Suprapubic skin (tissue), 4 donors: ENCODE measurements around the gene SNRK.

DNA sequence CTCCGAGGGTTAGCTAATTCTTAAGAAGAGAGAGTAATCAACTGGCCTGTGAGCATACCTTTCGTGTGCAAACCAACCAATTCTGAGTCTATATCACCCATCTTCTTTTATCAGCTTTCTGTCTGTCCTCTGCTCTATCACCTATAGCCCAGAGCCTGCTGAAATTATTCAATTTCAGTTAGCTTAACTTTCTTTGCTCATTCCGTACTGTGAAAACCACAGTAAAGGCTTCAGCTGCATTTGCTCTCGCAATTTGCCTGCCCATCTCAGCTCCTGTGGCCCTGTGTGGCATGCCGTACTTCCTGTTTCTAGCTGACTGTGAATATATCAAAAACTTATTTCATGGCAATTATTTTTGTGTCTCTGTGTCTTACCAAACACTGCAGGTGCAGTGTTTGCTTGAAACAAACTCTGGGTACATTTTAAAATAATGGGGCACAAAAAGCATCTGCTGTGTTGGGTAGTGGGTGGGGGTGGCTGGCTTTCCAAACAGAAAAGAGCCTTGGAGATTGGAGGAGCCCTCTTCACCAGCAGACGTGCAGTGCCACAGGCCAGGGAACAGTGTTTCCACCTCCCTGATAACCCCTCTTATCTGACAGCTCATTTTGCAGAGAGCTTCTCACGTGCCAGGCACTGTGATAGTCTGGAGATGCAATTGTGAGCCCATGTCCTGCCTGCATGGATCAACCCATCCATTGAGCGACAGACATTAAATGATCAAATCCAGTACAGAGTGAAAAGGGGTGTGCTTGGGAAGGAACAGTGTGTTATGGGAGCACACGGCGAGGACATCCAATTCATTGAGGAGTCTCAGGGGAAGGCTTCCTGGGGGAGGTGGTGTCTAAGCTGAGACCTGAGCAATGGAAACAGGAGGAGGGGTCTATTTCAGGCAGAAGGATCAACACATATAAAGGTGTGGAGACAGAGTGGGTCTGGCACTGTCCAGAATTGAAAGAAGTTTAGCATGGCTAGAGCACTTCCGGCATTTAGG lies 45.3 kb downstream of the GASK1A start:
- PRO-cap: no peak
- RAMPAGE, long total RNA, 4 experiments: no peak in any of the 4 experiments

DNA sequence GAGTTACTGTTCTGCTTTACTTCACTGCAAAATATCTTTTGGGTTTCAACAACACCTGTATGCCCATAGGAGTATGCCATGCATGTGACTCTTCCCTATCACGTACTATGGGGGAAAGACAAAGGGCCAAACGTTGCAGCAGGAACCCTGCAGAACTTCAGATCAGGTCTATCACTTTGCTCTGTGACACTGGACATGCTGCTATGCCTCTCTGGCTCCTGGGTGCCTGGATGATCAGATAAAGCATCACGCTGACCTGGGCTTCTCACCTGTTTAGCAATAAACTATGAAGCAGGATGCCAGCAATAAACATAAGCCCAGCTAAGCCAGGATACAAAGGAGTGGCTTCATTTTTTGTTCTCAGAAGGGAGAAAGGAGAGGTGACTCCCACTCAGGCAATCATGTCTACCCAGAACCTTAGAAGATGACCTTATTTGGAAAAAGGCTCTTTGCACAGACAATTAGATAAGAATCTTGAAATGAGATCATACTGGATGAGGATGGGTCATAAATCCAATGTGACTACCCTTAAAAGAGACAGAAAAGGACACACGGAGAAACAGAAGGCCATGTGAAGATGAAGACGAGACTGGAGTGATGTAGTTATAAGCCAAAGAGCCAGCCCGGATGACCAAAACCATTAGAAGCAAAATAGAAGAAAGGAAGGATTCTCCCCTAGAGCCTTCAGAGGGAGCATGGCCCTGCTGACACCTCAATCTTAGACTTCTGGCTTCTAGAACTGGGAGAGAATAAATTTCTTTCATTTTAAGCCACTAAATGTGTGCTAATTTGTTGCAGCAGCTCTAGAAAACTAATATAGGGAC lies 19.2 kb downstream of the POMGNT2 start:
- PRO-cap: no peak
- RAMPAGE, long total RNA, 4 experiments: no peak in any of the 4 experiments

GRCh38 chr3:43181178-43181863 lies 75.4 kb upstream of the POMGNT2 start:
- PRO-cap: no peak
- RAMPAGE, long total RNA, 4 experiments: no peak in any of the 4 experiments

- PRO-cap: no peak
- RAMPAGE, long total RNA, 4 experiments: no peak in any of the 4 experiments
Observed at GRCh38 chr3:43190397-43191319, 84.8 kb upstream of the POMGNT2 start.

- PRO-cap: bidirectional peak, plus-strand start at chr3:43286615, minus-strand start at chr3:43286478
- RAMPAGE, long total RNA, 4 experiments: start-site peak on the plus strand in 4 of 4 experiments, at chr3:43286552-43286633 at its widest, 353 to 1,871 reads per replicate
Observed at GRCh38 chr3:43285925-43286702, at the start of gene SNRK. Gene SNRK (plus strand): TSS chr3:43286540.

DNA sequence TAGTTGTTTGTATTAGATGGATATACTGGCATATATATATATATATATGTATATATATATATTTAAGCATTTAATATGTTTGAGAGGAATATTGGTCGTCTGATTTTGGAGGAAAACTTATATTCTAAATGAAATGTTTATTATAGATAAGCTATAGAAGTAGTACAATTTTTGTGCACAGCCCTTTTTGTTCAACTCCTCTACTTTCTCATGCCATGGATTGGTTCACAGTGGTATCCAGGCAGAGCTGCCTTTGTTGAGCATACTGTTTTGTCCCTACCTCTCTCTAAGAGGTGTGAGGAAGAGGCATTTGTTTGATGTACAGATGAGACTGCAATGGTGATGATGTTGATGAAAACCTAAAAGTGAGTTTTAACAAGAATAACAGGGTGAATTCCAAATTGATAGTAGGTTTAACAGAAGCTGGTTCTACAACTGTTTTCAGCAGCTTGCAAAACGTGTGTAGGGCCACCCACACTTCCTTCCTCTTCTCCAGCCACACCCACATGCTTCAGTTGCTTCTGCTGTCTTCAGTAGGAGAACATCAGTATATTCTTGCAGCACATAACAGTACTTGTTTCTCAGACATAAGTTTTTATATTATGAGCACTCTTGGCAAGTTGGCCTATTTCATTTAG lies 10.2 kb downstream of the SNRK start:
- PRO-cap: no peak
- RAMPAGE, long total RNA, 4 experiments: no peak in any of the 4 experiments

- PRO-cap: no peak
- RAMPAGE, long total RNA, 4 experiments: no peak in any of the 4 experiments
Observed at GRCh38 chr3:43418329-43419181, 132.2 kb downstream of the SNRK start.

GRCh38 chr3:43773213-43773665 lies 82.5 kb downstream of the ABHD5 start:
- PRO-cap: no peak
- RAMPAGE, long total RNA, 4 experiments: no peak in any of the 4 experiments

GRCh38 chr3:43996615-43997454 lies 244.9 kb upstream of the TOPAZ1 start:
- PRO-cap: no peak
- RAMPAGE, long total RNA, 4 experiments: no peak in any of the 4 experiments

DNA sequence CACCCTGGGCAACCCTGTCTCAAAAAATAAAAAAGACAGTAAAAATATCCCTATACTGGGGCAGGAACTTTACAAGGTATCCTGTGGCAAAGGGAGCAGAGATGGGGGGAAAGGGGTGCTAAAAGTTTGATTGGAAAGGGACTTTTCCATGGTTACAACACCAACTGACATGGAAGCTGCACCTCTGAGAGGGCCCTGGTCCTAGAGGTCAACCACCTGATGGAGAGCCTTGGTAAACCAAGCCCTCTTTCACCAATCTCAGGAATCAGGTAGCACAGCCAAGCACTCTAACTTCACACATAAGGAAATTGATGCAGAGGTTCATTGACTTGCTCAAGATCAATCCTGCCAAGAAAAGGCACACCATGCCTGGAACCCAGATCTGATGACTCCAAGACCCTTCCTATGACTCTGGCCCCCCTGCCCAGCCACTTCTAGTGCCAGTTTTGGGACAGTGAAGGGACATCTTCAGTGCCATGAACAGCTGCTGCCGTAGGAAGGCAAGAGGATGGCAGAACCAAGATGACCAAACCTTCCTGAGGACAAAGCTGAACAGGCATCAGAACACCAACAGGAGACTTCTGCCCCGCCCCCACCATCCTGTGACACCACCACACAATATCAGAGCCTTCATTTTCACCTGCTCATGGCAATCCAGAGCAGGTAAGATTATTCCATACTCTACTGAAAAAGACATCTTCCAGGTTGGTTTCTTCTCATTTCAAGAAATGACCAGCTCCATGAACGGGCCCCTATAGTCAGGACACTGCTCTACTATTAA lies 33.2 kb downstream of the ZNF445 start:
- PRO-cap: no peak
- RAMPAGE, long total RNA, 4 experiments: start-site peak on the minus strand in 1 of 4 experiments, centred at position 378 of the sequence, 5 reads per replicate

DNA sequence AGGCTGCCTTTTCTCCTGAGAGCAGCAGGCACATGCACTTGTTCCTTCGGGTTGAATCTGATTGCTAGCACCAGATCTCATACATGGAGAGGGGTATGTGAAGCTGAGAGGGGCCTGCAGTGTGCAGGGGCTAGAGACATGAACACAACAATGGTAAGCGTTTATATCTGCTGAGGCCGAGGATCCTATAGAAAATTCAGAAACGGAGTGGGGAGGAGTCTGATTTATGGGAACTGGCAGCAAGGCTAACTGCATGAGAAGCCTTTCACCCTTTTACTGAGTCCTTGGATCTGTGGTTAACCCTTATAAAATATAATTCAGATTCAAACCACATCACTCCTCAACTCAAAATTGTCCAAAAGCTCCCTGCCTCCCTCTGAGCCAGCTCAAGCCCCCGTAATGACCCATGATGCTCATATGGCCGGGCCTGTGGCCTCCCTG lies 32.4 kb downstream of the ZNF445 start:
- PRO-cap: no peak
- RAMPAGE, long total RNA, 4 experiments: no peak in any of the 4 experiments

DNA sequence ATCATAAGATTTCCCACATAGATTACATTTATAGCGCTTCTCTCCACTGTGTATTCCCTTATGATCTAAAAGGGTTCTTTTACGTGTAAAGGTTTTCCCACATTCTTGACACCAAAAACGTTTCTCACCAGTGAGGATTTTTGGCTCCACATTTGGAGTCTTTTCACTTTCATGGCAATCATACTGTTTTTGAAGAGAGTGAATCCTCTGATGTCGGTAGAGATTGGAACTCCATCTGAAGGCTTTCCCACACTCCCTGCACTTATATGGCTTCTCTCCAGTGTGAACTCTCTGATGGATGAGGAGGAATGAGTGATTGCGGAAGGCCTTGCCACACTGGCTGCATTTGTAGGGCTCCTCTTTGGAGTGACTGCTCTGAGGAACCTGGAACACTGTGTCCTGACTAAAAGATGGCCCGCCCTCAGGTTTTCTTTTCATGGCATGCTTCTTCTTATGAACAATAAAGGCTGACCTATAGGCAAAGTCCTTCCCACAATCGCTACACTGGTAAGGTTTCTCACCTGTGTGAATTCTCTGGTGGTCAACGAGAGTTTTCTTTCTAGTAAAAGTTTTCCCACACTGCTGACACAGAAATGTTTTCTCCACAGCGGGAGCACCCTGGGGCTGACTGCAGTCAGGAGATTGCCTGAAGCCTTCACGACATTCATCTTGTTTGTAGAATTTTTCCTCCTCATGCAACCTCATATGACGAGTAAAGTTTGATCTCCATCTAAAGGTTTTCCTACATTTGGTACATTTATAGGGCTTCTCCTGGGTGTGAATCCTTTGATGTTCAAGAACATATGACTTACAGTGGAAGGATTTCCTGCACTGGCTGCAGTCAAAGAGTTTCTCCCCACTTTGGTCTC lies 30.2 kb downstream of the ZNF445 start:
- PRO-cap: no peak
- RAMPAGE, long total RNA, 4 experiments: no peak in any of the 4 experiments

DNA sequence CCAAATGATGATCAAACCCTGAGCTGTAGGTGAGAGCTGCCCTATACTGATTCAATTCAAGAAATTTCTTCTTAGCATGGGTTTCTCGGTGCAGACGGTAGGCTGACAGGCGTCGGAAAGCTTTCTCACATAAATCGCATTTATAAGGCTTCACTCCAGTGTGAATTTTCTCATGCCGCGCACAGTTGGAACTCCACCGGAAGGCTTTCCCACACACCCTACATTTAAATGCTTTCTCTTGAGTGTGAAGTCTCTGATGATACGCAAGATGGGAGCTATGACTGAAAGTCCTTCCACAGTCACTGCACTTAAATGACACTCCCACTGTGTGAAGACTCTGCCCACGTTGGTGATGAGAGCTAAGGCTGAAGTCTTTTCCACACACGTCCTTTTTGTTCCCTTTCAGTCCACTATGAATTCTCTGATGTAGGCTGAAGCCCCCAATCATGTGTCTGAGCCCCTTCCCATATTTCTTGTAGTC lies 29.5 kb downstream of the ZNF445 start:
- PRO-cap: no peak
- RAMPAGE, long total RNA, 4 experiments: no peak in any of the 4 experiments

DNA sequence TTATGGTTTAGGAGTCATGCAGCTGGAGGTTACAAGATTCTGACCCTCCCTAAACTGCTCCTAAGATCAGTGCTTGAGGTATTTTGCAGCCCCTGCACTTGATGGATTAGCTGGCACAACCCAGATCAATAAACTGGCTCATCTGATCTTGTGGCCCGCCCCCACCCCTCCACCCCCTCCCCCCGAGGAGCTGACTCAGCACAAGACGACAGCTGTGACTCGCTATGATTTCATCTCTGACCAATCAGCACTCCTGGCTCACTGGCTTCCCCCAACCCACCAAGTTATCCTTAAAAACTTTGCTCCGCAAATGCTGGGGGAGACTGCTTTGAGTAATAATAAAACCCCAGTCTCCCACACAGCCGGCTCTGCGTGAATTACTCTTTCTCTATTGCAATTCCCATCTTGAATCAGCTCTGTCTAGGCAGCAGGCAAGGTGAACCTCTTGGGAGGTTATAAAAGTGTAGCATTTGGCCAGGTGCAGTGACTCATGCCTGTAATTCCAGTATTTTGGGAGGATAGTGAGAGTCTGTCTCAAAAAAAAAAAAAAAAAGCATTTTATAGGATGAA lies 8.9 kb downstream of the ZNF445 start:
- PRO-cap: no peak
- RAMPAGE, long total RNA, 4 experiments: no peak in any of the 4 experiments

GRCh38 chr3:44669900-44670208 lies 21.3 kb downstream of the ZNF35 start:
- PRO-cap: no peak
- RAMPAGE, long total RNA, 4 experiments: no peak in any of the 4 experiments

GRCh38 chr3:44838084-44838606 lies 23.6 kb upstream of the TMEM42 start:
- PRO-cap: no peak
- RAMPAGE, long total RNA, 4 experiments: start-site peak on the plus strand in 1 of 4 experiments, at chr3:44838273-44838377 at its widest, 13 reads per replicate

GRCh38 chr3:45029393-45030290 lies 3.5 kb downstream of the CLEC3B start:
- PRO-cap: no peak
- RAMPAGE, long total RNA, 4 experiments: no peak in any of the 4 experiments

DNA sequence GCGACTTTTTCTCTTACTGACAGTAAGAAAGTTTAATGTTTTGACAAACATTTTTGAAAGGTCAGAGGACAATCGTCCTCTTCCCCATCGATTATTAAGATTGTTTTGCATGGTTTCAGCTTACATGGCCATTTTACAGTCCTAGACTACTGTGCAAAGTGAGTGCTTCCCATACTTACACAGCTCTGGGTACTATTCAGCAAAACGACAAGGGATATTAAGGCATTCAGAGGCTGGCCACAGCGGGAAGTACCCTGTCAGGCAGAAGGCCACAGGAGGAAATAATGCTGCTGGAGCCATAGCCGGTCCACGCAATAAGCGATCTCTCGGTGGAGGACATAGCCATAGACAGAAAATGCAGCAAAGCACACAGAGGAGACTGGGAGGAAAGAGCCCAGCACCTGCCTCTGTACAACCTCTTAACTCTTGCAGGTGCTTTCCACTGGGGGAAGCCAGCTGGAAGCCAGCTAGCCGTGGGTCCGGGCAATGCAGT lies 19.7 kb downstream of the CLEC3B start:
- PRO-cap: no peak
- RAMPAGE, long total RNA, 4 experiments: no peak in any of the 4 experiments

- PRO-cap: no peak
- RAMPAGE, long total RNA, 4 experiments: no peak in any of the 4 experiments
Observed at GRCh38 chr3:45553359-45554067, 41.0 kb upstream of the LIMD1 start.

- PRO-cap: no peak
- RAMPAGE, long total RNA, 4 experiments: no peak in any of the 4 experiments
Observed at GRCh38 chr3:45607714-45608115, 13.2 kb downstream of the LIMD1 start.